ENCODE data around the gene MOV10.

GRCh38 chr1:111667947-111668448 lies 48.4 kb downstream of the RAP1A start:
- PRO-cap: no peak

DNA sequence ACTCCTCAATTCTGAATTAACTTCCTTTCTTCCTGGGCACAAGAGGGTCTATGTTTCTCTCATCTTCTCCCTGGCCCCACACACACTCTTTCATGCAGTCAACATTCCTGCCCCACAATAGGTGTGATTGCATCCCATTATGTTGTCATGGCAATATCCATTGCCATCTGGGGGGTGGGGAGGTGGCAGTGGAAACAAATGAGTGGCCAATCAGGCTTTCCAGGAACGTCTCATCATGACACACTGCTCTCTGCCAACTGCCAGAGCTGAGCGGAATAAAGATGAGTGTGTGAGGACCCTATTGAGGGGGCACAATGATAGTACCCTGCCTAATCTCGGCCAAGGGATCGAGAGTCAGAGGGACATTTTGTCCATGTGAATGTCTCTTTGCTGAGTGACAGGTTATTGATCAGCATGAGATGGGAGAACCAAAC lies 80.4 kb downstream of the KCND3 start:
- PRO-cap: no peak

- PRO-cap: no peak
These were observed 1.9 kb upstream of the KCND3 start for GRCh38 chr1:111991351-111991742.

- PRO-cap: no peak
These were observed 7.7 kb upstream of the CTTNBP2NL start for GRCh38 chr1:112388290-112388651.

GRCh38 chr1:112388652-112389042 lies 7.4 kb upstream of the CTTNBP2NL start:
- PRO-cap: no peak

DNA sequence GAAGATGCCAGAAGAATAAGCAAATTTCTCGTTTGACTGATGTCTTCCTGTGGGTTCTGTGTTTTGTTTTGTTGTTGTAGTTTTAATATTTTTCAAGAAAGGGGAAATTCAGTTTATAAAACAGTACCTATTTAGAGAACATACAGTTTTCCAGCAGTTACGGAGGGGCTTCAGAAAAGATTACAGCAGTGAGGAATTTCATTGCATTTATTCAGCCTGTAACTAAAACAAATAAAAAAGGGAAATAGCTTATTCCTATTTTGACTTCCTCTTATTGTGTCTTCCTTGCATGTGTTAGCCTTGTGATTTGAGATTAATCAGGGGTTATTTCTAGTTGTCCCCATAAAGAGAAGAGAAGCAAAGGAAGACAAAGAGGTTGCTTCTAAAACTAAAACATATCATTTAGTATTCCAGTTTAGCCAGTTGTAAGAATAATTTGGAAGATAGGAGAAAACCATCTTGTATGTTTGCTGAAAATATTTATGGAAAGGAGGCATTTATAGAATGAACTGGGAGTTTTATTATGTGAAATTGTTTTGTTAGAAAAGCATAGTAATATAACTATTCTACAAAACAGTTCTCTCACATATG lies 35.1 kb downstream of the CTTNBP2NL start:
- PRO-cap: no peak

DNA sequence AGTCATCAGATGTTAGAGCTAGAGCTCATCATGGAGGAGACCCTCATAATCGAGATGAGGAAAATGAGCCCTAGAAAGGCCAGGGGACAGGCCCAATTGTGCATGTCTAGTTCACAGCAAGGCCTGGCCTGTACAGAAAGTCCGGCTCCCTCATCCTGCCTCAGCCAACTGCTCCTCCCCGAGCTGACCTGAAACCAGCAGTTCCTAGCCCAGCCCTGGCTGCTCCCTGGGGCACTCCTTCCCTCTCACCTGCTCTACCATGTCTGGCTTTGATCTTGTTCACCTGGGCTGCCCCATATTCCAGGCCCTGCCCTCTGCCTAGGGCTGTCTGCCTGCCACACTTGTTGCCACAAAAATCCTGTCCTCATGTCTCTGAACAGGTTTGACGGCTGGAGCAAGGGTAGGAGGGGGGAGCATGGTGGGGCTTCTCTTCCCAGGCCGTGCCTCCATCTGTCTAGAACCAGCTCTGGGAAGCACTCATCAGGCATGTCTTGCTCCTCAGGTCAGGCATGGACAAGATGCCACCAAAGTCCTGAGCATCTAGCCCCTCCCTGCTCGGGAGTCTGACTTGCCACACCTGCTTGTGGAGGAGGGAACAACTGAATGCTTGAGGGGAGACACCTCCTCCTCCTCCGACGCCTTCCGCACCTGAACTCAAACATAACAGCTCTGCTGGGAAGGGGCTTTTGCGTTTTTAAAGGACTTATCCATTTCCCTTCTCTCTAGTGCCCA lies 44.3 kb upstream of the WNT2B start:
- PRO-cap: no peak

DNA sequence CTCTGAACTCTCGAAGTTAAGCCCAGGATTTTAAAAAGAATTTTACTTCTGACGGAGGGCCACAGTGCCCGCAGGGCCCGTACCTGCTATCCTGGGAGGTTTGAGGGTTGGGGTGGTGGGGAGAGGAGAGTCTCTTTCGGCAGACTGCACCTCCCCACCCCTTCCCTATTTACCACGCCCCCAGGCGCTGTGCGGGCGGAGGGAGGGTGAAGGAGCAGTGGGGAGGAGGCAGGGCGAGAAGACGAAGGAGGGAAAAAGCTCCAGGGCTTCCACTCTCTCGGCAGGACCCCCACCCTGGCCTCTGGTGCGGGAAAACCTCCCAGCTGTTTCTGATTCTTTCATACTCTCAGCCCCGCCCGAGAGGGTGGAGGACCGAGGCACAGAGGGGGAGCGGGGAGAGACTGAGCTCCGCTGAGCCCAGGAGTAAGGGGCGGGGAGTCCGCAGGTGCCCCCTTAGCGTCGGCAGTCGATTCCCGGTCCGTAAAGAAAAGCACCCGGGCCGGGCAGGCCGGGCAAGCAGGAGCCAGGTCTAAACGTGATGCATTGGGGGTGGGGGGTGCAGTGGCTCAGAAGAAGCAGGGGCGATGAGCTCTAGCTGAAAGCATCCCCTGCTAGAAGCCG lies 816 bp upstream of the WNT2B start:
- PRO-cap: no peak

DNA sequence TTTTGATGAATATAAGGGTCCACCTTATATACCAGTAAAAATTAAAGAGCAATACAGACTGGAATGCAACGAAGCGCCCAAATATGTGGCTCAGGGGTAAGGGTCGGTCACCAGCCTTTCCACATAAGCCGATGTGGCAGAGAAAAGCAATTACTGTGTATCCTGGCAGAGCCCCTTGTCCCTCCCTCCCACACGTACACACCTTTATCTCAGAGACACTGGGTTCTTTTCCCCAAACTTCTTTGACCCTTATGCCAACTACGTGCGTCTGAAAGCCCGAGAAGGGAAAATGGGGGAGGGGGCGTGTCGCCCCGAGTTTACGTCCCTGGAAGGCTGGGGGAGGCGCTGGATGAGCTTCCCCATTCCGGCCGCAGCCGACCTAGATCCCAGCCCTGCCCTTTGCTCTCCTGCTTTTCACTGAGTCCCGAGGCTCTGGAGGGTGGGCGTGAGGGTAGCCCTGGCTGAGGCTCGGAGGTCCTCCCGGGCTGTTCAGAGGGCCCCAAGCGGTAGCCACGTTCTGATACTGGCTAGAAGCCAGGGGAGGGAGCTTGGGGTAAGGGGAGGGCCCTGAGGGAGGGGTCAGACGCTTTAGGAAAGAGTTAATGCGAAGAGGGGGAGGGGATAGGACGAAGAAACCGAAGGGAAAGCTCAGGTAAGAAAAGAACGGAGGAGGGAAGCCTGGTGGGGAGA lies at the start of gene MOV10:
Gene MOV10 (plus strand): TSS at position 582 of the 690 bp plus-strand sequence.
- PRO-cap: bidirectional peak, plus-strand start at position 362 of the sequence, minus-strand start at position 388 of the sequence

- PRO-cap: bidirectional peak, plus-strand start at chr1:112698554, minus-strand start at chr1:112698361; bidirectional peak, plus-strand start at chr1:112699267, minus-strand start at chr1:112699031
These were observed 8.2 kb downstream of the RHOC start for GRCh38 chr1:112698292-112699610.

DNA sequence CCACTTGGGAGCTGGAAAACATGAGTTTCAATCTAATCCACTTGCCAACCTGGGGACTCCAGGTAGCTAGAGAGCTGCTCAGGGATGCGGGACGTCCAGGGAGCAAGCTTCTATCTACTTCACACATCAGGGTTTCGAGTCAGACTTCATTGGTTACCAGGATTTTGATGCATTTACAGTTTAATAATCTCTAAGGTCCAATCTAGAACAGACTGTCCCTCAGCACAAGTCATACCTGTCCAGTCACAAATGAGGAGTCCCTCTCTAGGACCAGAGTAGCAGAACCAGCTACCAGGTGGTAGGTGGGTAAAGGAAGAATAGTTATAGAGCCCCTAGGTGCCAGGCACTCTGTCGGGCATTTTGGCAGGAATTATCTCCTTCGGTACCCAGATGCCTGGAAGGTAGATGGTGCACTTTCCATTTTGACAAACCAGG lies 2.9 kb downstream of the RHOC start:
- PRO-cap: no peak

- PRO-cap: bidirectional peak, plus-strand start at chr1:112849890, minus-strand start at chr1:112849789
These were observed 106.1 kb downstream of the SLC16A1 start for GRCh38 chr1:112849589-112850583.

DNA sequence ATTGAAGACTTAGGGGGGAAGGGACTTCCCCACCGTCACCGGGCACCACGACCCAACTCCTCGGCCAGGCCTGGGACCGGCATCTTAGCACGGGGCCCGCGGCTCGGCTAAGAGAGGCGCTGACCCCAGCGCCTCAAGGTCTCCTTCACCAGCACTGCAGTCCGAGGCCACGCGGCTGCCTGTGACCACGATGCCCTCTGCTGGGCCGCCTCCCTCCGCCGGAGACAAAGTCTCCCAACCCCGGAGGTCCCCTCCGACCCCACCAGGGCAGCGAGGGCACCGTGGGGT lies 340 bp downstream of the SLC16A1 start:
- PRO-cap: no peak

- PRO-cap: no peak
These were observed 31.2 kb upstream of the LRIG2 start for GRCh38 chr1:113041683-113042406.

- PRO-cap: unidirectional peak, minus-strand start at chr1:113043671
These were observed 29.4 kb upstream of the LRIG2 start for GRCh38 chr1:113043563-113044028.

DNA sequence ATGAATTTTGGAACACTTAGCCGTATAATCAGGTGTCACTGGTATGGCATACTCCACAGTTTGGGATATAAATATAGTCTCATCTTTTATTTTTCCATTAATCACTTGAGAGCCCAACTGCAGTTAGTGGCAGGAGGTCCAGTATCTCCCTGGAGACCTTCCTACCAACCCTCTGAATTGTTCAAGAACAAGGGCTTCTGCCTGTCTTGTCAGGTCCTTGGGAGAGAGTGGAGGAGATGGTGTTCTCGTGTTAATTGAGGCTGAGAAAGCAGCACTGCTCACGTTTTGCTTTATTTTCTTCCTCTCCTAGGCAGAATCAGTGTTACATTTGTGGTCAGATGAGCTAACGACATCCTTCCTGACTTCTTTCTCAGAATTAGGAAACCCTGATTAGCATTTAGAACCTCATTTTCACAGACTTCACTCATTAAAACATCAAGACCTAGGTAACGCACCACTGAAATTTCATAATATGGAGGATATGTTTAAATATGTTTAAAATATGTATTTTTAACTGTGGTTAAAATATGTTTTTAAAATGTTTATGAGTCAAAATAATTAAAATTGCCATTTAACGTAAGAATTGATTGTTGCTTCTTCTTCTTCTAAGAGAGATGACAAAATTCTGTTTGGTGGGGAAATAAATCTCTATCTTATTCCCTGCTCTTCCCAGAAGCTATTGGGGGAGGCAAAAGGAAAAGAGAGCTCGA lies 26.4 kb upstream of the LRIG2 start:
- PRO-cap: no peak

- PRO-cap: no peak
These were observed 28.8 kb downstream of the MAGI3 start for GRCh38 chr1:113419037-113419685.

DNA sequence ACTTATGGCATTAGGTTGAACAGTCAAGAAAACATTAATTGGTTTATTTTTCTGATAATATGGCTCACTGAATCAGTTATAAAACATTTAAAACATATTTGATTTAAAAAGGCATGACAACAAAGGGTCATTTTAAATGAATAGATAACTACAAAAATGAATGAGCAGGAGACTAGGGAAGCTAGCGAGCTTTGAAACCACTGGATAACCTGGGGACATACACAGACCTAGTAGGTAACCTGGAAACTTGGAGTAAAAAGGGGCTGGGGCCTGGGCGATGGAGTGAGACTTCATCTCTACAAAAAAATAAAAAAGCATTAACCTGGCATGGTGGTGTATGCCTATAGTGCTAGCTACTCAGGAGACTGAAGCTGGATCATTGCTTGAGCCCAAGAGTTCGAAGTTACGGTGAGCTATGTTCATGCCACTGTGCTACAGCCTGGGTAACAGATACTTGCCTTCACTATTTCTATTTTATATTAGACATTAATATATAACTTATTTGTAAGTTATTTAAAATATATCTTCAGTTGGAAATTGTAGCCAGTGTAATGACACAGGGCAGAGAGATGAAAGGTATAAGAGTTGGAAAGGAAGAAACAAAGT lies 40.6 kb downstream of the MAGI3 start:
- PRO-cap: no peak

DNA sequence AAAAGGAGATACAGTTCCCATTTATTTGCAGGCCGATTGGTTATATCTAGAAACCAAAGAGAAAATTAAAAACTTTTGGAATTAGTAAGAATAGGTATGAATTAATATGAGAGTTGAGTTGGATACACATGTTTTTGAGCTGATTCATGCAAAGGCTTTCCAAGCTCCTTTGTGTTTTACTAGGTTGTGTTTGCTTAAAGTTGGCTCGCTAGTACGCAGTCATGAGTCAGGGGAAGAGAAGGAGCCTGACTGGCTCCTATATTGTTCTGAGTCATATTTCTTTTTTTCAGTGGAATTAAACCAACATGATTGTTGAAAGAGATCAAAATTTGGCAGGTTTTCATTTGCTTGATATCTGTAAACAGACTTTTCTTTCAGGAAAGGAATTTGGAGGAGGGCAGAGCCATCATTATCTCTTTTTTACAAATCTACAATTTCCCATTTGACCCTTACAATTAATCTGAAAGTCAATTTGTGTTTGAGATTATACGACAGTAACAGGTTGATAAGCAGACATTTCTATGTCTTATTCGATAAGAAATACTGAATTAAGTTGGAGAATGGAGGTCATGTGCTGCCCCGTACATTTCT lies 66.7 kb downstream of the MAGI3 start:
- PRO-cap: no peak

DNA sequence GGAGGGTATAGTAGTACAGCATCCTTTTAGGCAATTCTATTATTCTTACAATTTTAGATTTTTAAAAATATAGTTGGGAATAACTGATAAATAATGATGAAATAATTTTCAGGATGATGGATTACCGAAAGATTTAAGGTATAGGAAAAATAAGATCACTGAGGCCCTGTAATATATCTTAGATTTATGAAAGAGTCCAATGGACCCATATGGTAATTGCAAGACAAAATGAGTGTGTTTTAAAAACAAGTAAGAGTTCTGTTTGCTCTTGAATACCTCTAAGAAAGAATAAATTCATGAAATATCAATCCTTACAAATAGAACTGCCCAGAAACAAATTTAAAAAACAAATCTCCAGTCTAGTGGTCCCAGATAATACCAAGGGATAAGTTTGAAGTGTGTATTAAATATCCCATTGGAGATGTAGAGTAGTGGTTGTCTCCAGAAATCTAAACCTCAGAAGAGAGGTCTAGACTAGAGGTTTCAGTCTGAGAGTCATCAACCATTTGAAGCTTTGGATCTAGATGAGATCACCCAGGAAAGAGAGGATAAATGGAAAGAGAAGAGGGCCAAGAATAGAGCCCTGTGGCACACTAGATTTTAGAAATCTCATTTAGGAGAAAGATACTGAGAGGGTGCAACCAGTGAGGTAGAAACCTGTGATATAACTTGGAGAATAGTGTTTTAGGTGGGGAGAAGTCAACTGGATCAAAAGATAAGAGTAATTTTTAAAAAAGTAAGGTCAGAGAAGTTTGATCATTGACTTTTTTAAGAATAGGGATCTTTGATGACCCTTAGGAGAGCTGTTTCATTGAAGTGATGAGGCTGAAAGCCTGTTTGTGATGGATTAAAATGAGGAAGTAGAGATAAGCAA lies 72.7 kb downstream of the MAGI3 start:
- PRO-cap: no peak